ENCODE results near the genes REXO4 and SARDH.

DNA sequence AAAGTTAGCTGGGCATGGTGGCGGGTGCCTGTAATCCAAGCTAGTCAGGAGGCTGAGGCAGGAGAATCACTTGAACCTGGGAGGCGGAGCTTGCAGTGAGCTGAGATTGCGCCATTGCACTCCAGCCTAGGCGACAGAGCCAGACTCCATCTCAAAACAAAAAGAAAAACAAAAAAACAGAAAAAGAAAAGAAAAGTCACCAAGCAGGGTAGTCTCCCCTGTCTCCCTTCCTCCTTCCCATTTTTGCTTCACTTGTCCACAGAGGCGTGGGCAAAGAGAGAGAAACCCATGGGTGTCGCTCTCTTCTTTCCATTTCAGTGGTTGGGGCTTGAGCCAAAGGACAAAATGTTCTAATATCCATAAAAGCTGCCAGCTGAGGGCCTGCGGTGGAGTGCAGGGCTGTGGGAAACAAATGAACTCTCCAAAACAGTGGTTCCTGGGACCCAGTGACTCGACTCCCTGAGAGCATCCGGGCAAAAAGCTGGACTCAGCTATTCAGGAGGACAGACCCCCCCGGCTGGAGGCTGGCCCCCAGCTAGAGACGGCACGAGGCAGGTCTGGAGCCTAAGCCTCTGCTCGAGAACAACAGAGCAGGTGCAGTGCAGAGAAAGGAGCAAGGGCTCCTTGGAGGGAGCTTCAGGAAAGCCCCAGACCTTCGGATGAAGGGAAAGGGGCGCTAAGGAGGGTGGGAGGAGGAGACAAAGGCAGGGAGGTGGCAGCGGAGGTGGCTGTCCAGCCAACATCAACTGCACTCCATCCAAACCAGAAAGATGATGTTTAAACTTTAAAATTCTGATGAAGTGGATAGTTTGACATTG lies 6.8 kb downstream of the AK8 start:
- PRO-cap = no peak

- PRO-cap = no peak
Observed at GRCh38 chr9:132895097-132895981, 16.6 kb downstream of the SPACA9 start.

GRCh38 chr9:133055708-133056247 lies 6.0 kb upstream of the CEL start:
- PRO-cap = no peak

DNA sequence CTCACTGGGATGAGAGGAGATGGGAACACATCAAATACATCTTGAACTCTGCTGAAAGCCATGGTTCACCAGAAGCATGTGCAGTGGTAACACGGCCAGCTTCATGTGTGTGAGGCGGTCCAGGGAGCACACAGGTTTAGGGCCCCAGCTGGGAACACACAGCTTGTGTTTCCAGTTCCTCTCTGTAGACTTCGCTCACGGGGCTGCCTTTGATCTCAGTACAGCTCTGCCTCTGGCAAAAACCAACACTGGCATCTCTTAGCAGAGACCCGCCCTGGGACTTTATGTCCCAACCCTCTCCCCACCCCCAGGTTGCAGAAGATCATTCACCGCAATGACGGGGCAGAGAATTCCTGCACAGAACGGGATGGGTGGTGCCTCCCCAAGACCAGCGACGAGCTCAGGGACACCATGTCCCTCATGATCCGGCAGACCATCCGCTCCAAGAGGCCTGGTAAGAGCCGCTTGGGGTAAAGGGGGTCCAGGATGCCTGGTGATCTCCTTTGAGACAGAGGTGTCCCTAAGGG lies 5.3 kb upstream of the CEL start:
- PRO-cap = no peak

GRCh38 chr9:133097475-133098858 lies 23.1 kb downstream of the RALGDS start:
- PRO-cap = no peak

- PRO-cap = no peak
Observed at GRCh38 chr9:133102431-133102668, 18.7 kb downstream of the RALGDS start.

GRCh38 chr9:133103141-133103900 lies 17.7 kb downstream of the RALGDS start:
- PRO-cap = no peak

- PRO-cap = no peak
Observed at GRCh38 chr9:133116387-133117122, 4.5 kb downstream of the RALGDS start.

- PRO-cap = bidirectional peak, plus-strand start at chr9:133119937, minus-strand start at chr9:133119831
Observed at GRCh38 chr9:133119870-133120844, 883 bp downstream of the RALGDS start.

DNA sequence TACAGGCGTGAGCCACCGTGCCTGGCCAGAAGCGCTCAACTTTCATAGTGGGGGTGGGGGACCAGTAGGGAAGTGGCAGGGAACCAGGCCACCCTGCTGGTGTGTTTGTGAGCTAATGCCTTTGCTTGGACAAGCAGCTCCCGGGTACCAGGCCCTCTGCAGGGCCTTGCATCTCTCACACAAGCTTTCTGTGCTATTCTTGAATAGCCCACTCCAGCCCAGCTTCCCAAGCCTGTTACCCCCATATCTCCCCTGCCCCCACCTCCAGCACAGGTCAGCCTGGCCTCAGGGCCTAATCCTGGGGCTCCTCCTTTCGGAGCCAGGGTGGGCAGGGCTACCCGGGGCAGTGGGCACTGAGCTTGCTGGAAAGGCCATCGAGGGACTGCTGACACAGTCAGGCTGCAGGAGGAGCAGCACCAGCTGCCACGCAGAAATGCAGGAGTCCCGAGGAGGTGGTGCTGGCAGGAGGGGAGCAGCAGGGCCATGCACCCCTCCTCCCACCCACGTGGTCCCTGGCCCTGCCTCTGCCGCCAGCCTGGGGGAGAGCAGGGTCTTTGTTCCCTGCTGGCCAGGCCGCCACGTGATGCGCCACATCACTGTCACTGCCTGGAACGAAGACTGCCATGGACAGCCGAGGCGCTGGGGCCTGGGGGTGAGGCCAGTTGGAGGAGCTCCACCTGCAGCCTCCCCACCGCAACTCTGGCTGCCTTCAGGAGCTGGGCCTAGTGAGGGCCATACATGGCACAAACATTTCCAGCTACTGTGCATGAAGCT lies 12.1 kb upstream of the RALGDS start:
- PRO-cap = no peak

- PRO-cap = no peak
Observed at GRCh38 chr9:133135186-133136008, 14.4 kb upstream of the RALGDS start.

- PRO-cap = no peak
Observed at GRCh38 chr9:133137773-133138378, 16.8 kb upstream of the RALGDS start.

GRCh38 chr9:133278591-133279183 lies 57.3 kb downstream of the SURF6 start:
- PRO-cap = no peak

- PRO-cap = no peak
Observed at GRCh38 chr9:133362245-133362673, 5.9 kb downstream of the SURF2 start.

DNA sequence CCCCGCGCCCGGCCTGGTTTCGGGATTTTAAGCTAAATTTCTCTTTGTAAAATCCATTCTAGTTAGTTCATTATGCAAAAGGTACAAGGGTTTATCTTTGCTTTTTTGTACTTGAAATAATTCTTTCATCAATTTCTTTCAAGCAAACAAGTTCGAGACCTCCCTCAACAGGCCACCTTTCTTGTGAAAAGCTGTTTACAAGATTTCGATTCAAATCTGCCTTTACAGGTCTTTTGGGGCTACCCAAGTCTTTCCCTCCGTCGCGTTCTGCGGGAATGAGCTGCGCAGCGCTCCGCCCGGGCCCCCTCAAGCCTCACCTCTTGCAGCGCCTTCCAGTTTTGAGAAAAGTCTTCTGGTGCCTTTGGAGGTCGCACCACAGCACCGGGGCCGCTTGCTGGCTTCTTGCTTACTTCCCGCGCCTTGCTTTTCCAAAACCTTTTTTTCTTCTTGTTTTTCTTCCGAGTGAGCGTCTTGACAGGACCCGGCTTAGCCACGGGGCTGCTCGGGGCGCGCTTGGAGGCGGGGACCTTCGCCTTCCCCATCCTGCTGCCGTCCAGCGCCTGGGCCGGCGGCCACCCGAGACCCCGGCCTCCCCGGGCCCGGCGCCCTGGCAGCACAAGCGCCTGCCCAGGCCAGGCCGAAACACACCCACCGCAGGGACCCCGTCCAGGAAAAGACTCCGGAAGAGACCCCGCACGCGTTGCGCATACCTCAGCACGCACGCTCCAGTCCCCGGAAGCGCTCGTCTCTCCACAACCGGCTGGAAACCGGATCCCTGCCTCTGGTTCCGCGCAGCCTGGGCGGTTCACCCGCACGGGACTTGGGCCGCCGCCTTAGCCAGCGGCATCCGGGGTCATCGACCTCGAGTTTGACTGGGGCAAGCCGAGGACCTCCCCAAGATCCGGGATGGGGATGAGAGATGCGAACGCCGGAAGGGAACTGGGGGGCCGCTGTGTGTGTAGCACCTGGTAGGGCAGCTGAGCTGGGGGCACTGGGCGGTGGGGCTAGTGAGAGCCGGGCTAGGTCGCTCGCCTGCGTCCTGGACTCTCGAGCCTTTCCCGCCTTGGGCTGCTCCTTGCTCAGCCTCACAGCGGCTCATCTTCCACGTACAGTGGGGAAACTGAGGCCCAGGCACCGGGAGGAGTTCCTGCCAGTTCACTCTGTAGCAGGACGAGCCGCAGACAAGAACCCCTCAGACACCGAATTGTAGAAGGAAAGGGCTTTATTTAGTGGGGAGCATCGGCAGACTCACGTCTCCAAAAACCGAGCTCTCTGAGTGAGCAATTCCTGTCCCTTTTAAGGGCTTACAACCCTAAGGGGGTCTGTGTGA lies at the start of gene REXO4:
Gene REXO4 (minus strand): TSS at position 708 of the 1,330 bp plus-strand sequence.
- PRO-cap = bidirectional peak, plus-strand start at position 987 of the sequence, minus-strand start at position 681 of the sequence

DNA sequence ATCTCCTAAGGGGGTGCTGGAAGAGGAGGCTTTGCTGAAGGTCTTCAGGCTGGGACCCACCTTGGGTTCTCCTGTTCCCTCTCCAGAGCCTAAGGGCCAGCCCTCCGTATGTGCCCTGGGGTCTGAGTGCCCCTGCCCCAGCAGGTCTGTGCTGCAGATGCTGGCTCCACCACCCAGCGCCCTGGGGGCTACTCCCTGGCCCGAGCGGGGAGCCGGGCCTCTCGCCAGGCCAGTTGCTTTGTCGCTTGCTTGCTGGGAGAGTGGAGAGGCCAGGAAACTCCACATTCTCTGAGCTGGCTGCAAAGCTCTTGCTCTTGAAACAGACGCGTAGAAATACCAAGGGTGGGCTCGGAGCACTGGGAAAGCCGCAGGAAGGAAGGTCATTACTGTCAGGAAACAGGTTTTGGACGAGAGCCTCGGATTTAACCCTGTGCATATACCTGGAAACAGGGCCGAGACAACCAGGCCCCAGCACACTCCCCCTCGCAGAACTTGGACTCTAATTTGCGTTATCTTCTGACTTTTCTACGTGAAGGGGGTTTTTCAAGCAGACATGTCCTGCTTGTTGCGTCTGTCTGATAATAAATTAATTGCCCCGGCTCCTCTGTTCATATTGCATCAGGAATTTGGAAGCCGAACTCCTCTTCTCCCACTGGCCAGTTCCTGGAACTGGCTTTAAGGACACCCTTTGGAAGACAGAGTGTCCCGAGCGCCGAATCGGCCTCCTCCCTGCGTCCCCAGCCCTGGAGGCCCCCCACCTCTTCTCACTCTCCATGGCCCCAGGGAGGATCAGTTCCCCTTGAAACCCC lies 11.1 kb downstream of the ADAMTSL2 start:
- PRO-cap = no peak

DNA sequence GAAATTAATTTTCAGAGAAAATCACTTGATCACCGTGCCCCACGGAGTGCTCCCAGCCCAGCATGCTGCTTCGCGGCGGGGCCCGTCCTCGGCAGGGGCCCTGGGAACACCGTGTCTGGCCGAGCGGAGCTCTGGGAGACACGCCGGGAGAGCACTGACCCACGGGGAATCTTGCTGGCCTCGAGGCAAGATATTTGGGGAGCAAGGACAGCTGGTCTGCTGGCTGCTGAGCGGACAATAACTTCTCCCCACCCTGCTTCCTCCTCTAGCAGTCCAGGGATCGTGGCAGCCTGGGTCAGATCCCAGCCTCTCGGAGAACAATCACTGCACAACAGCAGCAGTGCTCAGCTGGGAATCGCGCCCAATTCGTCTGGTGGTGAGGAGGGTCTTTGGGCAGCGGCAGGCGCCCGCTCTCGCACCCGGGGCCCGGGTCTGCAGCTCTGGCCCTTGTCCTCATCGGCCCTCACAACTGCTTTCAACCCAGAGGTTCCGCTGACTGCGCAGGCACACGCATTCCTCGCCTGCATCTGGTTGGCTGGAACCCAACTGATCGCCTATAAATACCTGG lies 43.4 kb downstream of the DBH start:
- PRO-cap = no peak

DNA sequence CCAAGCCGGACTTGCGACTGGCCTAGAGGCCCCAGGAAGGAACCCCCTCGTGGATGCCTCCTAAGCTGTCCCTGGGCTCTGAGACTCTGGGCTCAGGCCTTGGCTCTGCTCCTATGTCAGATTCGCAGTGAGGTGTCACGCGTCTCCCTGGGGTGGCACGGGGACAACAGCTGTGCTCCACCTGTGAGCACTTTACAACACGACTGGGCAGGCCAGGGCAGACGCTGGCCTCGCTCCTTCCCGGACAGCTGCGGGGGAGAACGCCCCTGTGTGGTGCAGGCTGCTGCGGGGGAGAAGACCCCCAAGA lies 36.2 kb downstream of the SARDH start:
- PRO-cap = unidirectional peak, minus-strand start at position 88 of the sequence

DNA sequence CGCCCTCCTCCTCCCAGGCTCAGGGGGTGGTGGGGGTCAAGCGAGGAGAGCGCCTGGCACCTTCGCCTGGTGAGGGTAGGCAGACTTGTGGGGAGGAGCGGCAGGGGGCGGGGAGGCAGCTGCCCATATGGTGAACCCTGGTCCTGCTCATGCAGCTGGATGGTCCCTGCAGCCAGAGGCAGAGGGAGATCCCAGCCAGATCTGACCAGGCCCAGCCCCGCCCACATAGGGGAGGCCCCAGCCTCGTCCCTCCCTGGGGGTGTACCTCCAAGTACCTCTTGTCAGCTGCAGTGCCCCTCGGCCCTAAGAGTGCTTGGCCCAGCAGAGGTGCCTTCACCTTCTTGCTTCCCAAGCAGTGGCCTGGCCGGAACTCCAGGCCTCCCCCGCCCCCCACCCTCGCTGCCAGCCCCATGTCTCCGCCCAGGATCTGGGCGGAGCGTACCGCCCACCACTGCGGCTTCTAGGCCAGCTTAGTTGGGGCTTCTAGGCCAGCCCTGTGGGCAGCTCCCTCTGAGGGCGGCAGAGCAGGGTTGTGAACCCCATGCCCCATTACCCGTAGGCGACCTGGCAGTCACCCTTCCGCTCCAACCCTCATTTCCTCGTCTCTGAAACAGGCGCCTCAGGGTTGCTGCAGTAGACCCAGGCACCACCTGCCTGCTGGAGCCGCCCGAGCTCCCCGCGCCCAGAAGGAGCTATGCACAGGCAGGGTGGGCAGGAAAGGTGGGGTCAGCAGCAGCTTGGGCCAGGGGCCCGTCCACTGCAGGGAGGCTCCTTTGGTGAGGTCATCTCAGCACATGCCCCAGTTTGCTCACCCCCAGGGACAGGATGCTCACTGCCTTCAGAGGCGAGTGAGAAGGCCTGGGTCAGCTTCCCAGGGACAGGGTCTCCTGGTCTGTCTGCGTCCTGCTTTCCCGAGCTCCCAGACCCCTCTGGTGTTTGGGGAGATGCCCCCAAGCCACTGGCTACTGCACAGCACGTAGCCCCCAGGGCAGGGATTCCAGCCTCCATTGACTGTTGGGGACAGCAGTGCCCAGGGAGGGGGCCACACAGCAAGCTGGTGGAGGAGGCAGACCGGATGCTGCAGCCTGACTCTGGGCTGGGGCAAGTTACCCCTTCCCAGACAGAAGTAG lies at the start of gene SARDH:
Gene SARDH (minus strand): TSS at position 374 of the 1,130 bp plus-strand sequence.
- PRO-cap = bidirectional peak, plus-strand start at position 306 of the sequence, minus-strand start at position 151 of the sequence

- PRO-cap = no peak
Observed at GRCh38 chr9:133742737-133743297, 4.7 kb upstream of the SARDH start.